ENCODE measurements around the gene FN1.

GRCh38 chr2:210080106-210080824 is 77.8 kb downstream of the RPE start:
- PRO-cap, result no peak

- PRO-cap, result no peak
Measured at GRCh38 chr2:210153505-210154178, 17.6 kb downstream of the KANSL1L start.

GRCh38 chr2:210170192-210170772 is 927 bp downstream of the KANSL1L start:
- PRO-cap, result bidirectional peak, plus-strand start at chr2:210170964, minus-strand start at chr2:210170740

GRCh38 chr2:210171951-210172569 is 851 bp upstream of the KANSL1L start:
- PRO-cap, result bidirectional peak, plus-strand start at chr2:210172102, minus-strand start at chr2:210172080; unidirectional peak, minus-strand start at chr2:210172145; unidirectional peak, minus-strand start at chr2:210172173; unidirectional peak, minus-strand start at chr2:210172223

DNA sequence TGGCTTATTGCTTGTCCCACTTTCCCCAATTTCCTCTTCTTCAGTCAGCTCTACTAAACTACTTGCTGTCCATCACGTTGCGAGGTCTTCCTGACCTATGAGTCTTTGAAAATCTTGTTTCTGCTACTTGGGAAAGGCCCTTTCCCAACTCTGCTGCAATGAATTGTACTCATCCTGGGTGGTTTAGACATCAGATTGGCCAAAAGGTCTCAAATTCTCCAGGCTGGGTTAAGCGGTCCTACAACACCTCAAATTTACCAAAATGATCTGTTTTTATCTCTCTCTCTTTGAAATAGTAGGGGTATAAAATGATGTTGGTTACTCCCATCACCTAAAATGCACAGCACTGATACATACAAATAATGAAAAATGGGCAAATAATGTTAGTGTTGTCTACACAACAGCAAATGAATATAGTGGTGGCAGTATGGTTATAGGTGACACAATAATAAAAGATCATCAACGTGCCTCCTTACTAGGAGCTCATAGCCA is 17.8 kb downstream of the ACADL start:
- PRO-cap, result no peak

- PRO-cap, result no peak
Measured at GRCh38 chr2:210303433-210303741, 11.6 kb downstream of the MYL1 start.

DNA sequence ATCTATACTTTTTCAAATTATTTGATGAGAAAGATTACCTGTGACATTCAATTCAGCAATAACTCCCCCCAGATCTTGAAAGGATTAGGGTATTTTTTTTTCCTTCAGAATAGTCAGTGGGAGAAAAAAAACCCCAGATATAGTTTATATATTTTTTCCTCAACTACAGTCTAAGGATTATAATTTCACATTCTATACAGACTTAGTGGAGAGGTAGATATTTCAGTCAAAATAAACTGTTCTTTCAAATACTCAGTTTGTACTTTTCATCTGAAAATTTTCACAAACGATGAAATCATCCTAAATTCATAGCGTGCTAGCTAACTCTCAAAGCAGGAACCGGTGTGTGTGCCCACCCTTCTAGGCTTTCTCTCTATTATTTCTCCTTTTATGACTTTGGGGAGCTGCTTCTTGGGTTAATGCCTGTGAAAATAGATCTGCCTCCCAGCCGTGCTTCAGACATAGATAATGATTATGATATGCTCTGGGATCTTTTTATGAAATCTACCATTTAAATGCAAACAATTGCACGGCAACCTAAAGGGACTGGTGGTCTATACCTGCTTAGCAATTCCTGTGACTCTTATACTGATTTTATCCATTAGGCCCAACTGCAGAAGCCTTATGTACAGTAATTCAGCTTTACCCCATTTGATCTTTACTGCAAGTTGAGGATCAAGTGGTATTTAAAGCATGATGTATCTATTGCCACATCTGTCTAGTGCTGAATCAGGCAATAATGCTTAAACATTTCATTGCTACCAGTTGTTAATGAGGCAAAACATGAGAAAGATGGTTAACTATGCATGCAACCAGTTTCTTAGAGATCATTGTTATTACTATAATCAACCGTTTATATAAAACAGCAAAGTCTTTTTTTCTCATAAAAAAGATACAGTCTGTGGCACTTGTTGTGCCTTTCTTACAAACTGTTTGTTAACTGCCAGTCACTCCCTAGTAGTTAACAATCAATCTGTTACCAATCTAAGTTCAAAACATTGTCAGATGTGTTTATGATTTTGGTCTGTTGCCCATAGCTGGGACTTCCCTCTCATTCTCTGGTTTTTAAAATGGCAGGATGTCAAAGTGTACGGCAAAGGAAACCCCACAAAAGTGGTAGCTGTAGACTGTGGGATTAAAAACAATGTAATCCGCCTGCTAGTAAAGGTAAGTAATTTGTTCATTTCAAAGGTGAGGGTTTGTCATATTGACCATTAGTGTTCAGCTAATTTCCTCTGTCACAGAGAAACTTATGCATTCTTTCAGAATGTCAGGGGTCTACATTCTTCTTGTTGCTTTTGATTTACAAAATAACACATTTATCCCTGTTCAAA is 31.0 kb downstream of the CPS1 start:
- PRO-cap, result no peak

- PRO-cap, result no peak
Measured at GRCh38 chr2:210673950-210674188, 117.5 kb downstream of the CPS1 start.

- PRO-cap, result no peak
Measured at GRCh38 chr2:211454654-211455010, 898.2 kb downstream of the CPS1 start.

DNA sequence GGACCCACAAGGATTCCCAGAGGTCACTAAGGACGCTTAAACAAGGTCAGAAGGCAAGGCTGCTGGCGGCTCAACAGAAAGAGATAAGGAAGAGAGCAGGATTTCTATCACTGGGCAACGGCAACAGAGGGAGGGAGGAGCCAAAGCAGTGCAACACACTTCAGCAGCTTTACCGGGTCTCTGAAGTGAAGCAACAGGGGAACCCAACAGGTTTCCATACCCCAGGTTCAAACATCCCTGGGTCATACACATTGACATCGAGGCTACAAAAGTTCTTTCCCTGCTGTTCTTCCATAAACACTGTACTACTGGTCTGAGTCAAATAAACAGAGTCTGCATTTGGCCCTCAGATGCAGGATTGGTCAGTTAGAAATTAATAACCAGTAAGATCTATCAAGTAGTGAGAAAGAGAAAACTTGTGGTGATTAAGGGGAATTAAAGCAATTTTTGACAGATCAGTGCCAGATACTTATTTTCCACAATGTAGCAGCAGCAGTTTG is 85.2 kb downstream of the IKZF2 start:
- PRO-cap, result unidirectional peak, plus-strand start at position 183 of the sequence

- PRO-cap, result no peak
Measured at GRCh38 chr2:213148336-213149236, 2.8 kb downstream of the IKZF2 start.

DNA sequence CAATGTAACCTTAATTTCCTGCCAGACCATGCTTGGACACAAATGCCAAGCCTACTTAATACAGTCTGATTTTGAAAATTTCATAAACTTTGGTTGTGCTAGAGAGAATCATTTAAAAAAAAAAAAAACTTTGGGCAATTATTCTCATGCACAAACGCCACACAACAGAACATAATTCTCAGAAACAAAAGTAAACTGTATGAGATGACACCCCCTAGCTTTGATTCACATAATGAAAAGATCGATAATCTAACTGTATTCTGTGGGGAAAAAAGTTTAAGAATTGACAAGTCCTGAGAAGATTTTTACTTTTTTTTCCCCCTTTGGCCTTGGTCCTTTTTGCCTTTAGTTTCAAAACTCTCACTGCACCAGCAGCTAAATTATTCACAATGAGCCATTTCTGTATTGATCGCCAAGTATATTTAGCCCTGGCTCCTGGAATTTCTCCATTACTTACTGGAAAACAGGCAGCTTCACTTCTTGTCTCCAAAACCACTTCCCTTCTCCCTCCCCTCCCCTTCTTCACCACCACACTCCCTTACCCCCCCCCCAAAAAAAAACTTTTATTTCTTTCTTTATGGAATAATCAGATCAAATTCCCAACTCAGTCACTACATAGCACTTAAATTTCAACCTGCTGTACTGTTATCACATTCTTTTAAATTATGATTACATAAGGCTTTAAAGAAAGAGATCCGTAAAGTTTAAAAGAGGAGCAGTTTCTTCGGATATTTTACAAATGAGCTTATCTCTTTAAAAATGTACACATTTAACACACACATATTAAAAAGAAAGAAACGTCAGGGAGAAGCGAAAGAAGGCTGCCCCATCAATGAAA is 2.0 kb downstream of the IKZF2 start:
- PRO-cap, result bidirectional peak, plus-strand start at position 449 of the sequence, minus-strand start at position 444 of the sequence; unidirectional peak, plus-strand start at position 792 of the sequence

DNA sequence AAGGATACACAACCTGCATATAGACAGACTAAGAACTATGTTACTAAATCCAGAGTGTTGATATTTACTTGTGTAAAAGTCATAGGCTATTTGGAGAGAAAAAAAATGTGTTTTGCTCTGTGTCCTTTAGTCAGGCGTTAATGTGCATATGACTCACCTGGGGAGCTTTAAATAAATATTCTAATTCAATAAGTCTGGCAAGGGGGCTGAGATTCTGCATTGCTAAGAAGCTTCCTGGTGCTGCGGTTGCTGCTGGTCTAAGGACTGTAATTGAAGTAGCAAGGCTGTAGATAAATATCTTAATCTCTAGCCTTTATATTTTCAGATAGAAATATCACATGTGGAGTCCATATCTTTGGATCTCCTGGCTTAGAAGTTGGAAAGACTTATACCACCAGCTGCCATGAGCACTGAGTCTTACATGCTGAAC is 4.7 kb downstream of the SPAG16 start:
- PRO-cap, result no peak

DNA sequence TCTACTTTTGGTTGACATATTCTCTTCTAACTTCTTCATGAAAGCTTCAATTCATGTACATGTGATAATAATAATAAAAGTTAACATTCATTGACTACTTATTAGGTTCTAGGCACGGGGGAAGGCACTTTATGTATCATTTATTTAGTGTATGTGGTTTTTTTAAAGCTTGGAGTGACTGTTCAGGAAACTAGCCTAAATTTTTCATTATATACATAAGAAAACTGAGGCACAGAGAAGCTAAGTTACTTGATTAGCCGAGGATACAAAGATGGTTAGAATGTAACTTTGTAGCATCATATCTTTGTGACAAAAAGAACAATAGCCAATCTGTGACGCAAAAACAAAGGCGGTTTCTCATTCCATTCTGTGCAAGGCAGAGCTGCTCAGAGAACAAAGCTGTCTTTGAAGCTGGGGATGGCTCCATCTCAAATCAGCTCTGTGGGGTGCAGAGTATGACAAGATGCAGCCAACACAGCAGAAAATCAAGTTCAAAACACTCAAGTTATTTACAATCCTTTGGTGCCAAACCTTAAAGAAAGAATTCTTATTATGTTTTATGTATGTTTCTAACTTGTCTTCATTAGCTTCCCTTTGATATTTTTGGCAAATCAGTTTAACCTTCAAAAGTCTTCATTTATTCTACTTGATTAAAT is 82.0 kb upstream of the VWC2L start:
- PRO-cap, result no peak

GRCh38 chr2:214683952-214684630 is 125.4 kb downstream of the BARD1 start:
- PRO-cap, result no peak

DNA sequence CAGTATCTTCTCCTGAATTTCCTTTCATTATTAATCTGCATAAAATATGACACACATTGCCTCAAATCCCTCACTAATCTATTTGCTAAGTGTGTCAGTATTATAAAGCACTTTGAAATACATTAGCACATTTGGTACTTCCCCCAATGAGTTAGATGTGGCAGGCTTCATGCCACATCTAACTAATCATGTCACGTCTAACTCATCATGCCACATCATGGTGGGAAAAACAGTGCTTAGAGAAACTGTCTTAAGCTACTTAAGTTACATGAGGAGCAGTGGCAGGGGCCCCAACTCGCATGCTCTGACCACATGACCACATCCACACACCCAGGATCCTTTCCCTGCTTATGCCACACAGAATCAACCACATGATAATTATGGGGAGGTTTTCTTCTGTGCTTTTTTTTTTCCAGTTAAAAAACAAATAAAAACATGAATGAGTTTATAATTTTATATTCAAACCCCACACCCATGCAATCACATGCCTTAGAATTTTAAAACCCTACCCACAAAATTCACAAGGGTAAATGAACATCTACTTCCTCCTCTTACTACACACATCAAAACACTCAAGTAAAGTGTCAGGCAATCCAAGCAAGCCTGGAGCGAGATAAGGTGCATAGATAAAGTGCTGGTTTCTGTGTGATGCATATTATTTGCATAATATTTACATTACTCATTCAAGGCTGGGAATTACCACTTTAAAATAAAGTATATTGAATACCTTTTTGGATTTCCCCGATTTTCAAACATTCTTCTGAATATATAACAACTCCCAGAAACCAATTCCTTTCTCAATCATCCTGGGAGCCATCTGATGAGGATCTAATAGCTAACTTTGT is 1.6 kb downstream of the ABCA12 start:
- PRO-cap, result no peak

DNA sequence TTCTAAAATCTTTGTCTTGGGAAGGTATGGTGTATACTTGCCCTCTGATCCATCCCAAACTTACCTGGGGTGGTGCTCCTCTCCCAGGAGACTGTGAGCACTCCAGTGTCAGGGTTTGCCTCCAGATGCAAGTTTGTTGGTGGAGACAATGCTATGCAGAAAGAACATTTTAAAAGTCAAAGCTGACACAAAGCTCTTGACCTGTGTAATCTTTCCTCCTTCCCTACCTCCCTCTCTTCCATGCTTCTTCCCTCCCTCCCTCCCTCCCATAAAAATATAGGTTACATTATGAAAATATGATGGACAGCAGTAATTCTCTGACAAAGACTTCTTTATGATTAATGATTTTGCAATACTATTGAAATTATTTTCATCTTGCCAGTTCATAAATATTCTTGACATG is 38.8 kb downstream of the FN1 start:
- PRO-cap, result no peak

DNA sequence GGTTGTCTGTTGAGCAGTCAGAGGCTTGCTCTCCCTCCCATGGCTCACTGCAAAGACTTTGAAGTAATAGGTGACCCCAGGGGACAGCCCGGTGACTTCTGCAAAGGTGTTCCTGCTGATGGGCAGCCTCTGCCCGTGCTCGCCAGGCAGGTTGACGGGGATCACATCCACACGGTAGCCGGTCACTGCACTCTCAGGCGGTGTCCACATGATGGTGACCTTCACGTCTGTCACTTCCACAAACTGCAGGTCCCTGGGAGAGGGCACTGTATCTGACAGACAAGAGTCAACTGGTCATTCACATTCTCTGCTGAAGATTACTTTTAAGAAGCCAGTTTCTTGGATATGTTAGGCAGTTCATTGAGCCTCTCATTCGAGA is 29.6 kb downstream of the FN1 start:
- PRO-cap, result no peak

DNA sequence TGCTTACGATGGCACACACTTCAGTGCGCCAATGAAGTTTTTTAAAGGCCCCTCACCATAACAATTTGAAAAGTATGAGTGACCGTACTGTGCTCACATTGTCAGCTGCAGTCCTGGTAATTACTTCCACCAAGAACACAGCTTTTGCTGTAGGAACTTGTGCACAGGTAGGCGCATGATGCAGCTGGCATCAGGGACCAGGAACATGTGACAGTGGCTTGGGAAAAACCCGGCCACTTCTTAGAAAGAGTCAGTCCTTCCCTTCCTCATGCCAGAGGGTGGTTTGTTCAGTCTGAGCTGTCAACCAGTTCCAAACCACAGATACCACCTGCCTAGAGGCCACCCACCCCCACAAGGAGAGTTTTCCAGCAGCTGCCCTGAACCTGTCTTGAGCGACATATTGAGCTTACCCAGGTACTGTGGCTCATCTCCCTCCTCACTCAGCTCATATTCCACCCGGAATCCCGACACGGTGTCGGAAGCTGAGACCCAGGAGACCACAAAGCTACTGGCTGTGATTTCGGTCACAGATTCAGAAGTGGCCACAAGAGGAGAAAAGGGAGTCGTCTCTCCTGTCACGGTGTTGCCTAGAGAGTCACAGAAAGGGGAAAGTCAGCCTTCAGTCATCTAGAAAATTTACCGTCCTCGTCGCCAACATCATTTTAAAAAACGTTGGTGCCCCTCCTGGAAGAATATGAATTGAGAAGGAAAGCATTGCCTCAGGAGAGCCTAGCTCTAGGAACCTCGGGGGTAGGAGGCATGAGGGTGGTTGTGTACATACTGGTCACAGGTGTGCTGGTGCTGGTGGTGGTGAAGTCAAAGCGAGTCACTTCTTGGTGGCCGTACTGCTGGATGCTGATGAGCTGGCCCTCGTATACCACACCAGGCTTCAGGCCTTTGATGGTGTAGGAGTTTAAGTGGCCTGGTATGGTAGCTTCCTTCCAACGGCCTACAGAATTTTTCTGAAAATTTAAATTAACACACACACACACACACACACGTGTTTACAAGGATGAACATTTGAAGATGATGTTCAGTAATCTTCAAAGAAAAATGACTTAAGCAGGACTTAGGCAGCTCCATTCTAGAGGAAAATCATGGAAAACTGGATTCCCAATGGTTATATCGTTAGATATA is 26.3 kb downstream of the FN1 start:
- PRO-cap, result no peak

GRCh38 chr2:215435195-215436173 is at the start of gene FN1:
TSS of gene FN1 (minus strand) at chr2:215436068.
- PRO-cap, result bidirectional peak, plus-strand start at chr2:215436293, minus-strand start at chr2:215436068

Measured in bronchial lymph node (tissue), 1 donor.